Choroid plexus epithelial cell (primary cell): ENCODE measurements around the genes B3GAT3, C11orf98 and TMEM223.

GRCh38 chr11:62419591-62419926, 726 bp downstream of the SCGB1A1 start:
- RRBS, result no CpG with 5 or more reads among the region's 5 CpGs

- RRBS, result no CpG with 5 or more reads among the region's 1 CpG
Observed at GRCh38 chr11:62420036-62420261, 1.1 kb downstream of the SCGB1A1 start.

DNA sequence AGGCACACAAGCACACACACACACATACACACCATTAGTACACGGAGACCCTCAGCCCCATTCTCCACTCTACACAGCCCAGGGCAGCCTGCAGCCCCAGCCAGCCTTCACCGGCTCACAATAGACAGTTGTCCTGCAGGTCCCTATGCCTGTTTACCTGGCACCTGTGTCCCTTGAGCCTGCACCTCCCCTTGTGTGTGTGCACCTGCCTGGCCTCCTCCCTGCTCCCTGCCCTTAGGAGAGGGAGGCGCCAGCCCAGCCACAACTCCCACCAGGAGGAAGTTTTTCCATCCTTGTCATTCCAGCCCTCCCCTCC, 4.5 kb downstream of the AHNAK start:
- RRBS, result no CpG with 5 or more reads among the region's 3 CpGs

DNA sequence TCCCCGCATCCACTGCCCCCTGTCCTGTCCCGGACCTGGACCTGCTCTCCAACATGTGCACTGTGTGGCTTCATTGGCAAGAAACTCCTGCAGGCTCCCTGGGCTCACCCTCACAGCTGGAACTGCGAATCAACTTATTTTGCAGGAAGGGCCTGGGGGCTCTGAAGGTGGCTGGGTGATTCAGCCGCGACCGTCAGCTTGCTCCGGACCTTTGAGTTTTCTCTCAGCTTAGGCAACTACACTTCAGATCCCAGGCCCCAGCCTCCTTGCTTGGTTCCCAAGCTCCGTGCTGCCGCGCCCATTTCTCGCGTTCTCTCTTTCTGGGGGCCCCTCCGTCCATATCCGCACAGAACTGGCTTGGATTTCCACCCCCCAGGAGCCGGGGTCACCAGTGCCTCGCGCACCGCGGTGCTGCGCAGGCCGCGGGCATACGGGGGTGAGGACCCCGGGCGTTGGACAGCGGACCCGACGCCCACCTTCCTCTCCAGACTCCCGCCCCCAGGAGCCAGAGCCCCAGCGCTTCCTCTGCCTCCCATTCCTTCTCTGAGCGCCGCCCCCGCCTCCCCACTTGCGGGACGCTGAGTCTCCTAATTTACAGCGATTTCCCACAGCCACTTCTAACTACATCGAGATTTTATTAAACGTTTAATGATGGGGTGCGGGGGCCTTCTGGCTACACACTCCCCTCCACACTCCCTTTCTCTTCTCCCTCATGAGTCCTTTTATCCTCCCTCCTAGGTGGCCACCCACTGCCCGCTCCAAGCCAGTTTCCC, 585 bp upstream of the AHNAK start:
- RRBS, result 3% methylated on average over 12 of the region's 40 CpGs

DNA sequence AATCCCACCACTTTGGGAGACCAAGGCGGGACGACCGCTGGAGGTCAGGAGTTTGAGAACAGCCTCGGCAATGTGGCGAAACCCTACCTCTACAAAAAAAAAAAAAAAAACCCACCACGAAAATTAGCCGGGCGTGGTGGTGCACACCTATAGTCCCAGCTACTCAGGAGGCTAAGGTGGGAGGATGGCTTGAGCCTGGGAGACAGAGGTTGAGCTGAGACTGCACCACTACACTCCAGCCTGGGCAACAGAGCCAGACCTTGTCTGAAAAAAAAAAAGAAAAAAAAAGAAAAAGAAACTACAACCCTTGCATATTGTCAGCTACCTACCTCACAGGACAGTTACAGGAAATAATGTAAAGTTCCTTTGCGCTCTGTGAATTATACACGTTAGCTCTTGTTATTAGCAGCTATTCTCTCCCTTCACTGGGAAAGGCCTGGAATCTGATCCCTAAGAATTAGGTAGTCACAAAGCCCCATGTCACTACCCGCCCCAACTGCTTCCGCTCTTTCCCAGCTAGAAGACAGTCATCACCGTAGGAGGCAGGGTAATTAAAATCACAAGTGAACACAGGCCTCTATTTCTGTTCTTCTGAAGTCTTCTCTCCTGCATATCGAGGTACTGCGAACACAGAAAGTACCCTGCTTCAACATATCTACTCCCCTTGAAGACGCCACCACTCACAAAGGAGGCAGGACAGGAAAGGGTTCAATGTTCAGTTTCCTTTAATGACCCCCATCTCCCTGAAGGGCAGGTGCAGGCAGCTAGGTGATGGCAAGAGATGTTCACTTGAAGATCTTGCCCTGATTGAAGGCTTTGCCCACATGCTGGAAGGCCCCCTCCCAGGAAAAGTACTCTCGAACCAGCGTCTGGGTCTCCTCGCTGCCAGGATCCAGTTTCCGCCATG, 12.5 kb upstream of the AHNAK start:
- RRBS, result no CpG with 5 or more reads among the region's 20 CpGs

- RRBS, result no CpG with 5 or more reads among the region's 7 CpGs
Observed at GRCh38 chr11:62570704-62571309, 2.9 kb downstream of the EEF1G start.

GRCh38 chr11:62572961-62573539, 641 bp downstream of the EEF1G start:
- RRBS, result under 1% methylated on average over 6 of the region's 28 CpGs

- RRBS, result 0% methylated on average over 8 of the region's 61 CpGs
Observed at GRCh38 chr11:62621811-62622757, at the start of gene B3GAT3. TSS of gene B3GAT3 (minus strand) at chr11:62621986.

GRCh38 chr11:62665025-62665371, at the start of gene C11orf98:
TSS of gene C11orf98 (minus strand) at chr11:62665210.
- RRBS, result under 1% methylated on average over 16 of the region's 32 CpGs

- RRBS, result no CpG with 5 or more reads among the region's 16 CpGs
Observed at GRCh38 chr11:62708773-62709388, 1.4 kb downstream of the GNG3 start.

DNA sequence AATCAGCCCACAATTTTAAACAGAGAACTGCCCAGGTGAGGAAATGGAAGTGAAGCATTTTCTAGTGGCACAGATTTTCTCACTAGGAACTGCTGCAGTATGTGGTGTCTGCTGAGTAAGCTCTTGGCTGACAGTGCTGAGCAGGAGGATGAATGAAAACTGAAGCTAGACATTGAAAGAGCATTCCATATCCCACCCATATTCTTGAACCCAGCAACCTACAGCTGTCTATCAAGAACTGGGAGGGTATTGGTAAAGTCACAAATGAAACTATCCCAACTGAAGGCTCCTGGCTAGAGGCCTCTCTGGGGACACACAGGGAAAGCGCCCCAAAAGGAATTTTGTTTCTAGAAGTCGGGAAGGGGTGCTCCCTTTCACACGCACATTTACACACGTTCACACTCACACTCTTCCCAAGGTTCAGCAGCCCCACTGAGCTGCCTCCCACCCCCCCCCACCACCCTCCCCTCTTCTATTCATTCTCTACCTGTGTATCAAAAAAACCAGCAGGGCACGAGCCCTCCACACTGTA, 6.3 kb downstream of the GNG3 start:
- RRBS, result no CpG with 5 or more reads among the region's 5 CpGs

GRCh38 chr11:62727827-62728000, 457 bp upstream of the HNRNPUL2 start:
- RRBS, result 0% methylated on average over 1 of the region's 10 CpGs

DNA sequence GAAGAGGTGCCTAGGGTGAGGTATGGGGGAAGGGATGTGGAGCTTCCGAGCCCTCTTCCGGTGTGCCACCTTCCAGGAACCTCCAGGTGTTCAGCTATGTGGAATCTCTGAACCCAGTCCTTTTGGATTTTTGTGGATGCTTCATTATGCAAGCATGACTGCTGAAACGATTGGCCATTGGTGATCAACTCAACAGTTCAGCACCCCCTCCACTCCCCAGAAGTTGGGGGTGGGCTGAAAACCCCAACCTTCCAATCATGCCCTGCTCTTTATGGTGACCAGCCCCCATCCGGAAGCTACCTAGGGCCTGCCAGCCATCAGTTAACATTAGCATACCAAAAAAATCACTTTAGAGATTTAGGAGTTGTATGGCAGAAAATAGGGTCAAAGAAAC, 3.5 kb upstream of the POLR2G start:
- RRBS, result no CpG with 5 or more reads among the region's 4 CpGs

DNA sequence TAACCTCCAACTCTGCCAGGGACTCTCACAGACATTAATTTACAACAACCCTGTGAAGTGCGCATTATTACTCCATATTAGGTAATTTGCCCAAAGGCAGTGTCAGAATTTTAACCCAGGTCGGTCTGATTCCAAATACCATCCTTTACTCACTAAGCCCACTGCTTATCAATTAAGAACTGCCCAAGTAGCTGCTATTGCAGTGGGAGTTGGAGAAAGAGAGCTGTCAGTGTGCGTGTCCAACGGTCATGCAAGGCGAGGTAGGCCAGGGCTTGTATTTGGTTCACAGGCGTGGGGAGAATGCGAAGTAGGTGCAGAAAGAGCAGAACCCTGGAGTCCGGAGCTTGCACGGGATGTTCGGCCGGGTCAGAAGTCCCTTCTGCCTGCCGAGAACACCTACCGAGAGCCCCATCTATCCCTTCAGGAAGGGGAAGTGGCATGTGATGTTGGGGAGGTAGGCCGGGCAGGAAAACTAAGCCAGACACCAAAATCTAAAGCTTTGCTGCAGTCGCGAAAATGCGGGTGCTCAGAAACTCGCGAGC, 573 bp upstream of the TAF6L start:
- RRBS, result 4% methylated on average over 3 of the region's 19 CpGs

DNA sequence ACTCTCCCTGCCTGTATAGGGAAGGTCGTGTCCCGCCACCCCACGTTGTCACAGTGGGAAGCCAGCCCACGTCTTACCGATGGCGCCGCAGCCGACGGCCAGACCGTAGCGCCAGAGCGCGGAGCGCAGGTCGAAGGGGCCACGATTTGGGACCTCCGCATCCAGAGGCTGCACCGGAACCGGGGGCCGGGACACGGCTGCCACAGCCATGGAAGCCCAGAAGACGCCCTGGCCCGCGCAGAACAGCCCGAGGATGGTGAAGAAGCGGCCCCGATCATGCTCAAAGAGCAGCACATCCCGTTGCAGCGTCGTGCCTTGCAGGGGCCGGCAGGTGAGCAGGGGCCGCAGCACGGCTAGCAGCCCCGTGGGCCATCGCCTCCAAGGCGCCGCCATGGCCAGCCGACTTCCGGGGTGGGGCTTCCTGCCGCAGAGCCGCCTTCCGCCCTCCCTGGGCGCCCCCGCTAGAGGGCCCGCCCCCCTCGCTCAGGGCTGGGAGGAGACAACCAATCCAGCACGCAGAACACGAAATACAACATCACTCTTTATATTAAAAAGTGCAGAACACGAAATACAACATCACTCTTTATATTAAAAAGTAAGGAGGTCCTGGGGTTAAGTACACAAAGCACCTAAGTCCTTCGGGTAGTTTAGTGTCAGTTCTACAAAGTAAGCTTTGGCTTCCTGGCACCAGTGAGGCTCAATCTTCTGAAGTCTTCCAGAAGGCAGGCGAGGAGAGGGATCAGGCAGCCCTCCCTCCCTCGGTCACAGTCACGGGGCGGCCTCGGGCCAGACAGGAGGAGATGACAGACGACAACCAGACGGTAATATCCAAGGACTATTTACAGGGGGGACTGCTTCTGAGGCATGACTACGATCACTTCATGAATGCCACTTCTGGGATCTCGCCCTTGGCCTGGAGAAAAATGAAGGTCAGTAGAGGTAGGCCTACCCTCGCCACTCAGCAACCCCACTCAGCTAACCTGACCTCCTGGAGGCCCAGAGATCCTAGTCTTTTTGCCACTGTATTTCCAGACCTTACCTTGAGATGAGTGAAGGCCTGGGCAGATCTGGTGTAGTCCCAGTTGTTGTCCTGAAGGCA, at the start of gene TMEM223:
TSS of gene TMEM223 (minus strand) at position 405 of the 1,099 bp plus-strand sequence.
- RRBS, result 1% methylated on average over 8 of the region's 60 CpGs

DNA sequence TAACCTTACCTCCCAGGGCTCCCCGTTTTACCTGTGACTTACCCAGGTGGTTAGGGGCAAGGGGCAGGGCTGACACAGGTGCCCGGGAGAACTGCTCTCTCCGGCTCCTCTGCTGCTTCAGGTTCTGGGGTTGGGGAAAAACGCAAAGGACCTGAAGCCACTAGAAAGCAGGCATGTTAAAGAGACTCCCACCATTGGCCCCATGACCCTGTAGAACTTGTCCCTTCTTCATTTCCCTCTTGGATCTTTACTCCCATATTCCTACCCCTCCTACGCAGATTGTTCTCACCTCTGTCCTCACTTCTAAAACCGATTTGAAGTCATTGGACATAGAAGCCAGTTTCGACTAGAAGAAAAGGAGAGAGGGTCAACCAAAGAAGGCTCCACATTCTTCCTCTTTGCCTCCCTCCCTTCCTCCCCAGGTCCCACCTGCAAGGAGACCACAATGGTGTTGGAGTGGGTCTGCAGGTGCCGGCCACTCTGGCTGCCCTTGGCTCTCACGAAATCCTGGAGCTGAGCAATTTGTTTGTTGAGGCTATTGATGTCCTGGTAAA, 6.8 kb downstream of the STX5 start:
- RRBS, result no CpG with 5 or more reads among the region's 9 CpGs

GRCh38 chr11:62851219-62851937, 12.0 kb upstream of the WDR74 start:
- RRBS, result no CpG with 5 or more reads among the region's 7 CpGs

DNA sequence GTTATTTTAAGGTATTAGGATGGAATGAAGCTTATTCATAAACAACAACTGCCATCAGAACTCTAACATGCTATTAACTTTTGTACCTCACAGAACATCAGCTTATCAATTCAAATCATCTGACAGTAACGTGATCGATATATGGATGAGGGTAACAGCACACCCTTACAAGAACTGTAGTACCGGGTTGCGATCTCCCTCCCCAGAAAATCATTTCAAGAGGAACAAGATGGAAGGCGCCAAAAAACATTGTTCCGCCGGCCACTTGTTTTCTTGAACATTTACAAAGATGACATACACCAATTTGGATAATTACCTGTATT, 15.1 kb upstream of the WDR74 start:
- RRBS, result 1% methylated on average over 5 of the region's 7 CpGs

DNA sequence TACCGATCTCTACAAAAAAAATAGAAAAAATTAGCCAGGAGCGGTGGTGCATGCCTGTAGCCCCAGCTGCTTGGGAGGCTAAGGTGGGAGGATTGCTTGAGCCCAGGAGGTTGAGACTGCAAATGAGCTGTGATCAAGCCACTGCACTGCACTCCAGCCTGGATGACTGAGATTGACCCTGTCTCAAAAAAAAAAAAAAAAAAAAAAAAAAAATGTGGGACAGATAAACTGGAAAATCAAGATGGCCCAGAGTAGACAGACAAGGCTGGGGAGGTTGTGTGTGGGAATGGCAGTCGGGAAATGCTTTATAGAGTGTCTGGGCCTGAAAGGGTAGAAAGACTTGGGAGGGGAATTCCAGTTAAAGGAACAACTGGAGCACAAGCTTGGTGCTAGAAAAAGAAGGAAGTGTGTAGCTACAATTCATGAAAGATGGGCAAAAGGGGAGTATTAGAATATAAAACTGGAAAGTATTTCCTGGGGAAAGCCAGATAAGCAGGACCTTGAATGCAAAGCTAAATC, 18.2 kb upstream of the WDR74 start:
- RRBS, result no CpG with 5 or more reads among the region's 3 CpGs